B cell (primary cell): ENCODE measurements around the gene MTMR12.

- PRO-cap = no peak
- CAGE, long polyA plus RNA = no peak
Measured at GRCh38 chr5:18049318-18049549, 393.6 kb upstream of the H3Y1 start.

DNA sequence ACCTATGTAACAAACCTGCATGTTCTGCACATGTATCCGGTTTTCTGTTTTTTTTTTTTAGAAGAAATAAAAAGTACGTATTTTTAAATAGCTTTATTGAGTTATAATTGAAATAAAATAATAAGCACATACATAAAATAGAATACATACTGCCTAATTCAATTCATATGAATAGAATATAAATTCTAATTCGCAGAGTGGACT lies 469.7 kb upstream of the H3Y1 start:
- PRO-cap = no peak
- CAGE, long polyA plus RNA = no peak

GRCh38 chr5:18698500-18698935 lies 1042.9 kb upstream of the H3Y1 start:
- PRO-cap = unidirectional peak, minus-strand start at chr5:18698699
- CAGE, long polyA plus RNA = no peak

DNA sequence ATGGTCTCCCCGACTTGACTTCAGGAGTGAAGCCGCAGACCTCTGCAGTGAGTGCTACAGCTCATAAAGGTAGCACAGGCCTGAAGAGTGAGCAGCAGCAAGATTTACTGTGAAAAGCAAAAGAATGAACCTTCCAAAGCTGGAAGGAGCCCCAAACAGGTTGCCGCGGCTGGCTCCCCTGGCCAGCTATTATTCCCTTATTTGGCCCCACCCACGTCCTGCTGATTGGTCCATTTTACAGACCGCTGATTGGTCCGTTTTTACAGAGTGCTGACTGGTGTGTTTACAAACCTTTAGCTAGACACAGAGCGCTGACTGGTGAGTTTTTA lies 624.9 kb upstream of the CDH18 start:
- PRO-cap = no peak
- CAGE, long polyA plus RNA = no peak

DNA sequence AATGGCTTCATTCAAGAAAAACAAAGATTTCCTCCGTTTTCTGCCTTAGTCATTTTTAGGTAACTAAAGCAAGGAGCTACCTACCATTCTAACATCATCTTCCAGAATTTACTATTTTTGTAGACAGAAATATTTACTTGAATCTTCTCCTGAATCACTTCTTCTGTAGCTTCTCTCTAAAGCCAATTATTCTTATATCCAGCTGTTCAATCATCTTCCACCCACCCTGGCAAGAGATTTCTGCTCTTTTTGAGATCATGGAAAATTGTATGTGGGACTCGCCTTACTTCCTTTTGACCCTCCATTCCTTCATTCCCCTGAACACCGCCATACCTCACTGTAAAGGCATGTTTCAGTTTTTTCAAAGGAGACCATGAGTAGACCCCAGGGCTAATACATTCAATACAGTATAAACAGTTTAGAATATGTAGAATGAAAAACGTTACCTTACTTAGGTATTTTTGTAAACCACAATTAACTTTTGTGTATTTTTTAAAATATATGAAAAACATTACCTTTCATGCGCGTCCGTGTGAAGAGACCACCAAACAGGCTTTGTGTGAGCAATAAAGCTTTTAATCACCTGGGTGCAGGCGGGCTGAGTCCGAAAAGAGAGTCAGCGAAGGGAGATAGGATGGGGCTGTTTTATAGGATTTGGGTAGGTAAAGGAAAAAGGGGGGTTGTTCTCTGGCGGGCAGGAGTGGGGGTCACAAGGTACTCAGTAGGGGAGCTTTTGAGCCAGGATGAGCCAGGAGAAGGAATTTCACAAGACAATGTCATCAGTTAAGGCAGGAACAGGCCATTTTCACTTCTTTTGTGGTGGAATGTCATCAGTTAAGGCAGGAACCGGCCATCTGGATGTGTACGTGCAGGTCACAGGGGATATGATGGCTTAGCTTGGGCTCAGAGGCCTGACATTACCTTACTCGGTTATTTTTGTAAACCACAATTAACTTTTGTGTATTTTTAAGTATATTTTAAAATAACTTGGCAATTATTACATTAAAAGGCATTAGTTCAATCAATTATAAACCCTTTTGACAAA lies 800.8 kb upstream of the CDH10 start:
- PRO-cap = no peak
- CAGE, long polyA plus RNA = no peak

- PRO-cap = no peak
- CAGE, long polyA plus RNA = no peak
Measured at GRCh38 chr5:30100774-30101295, 1092.7 kb upstream of the CDH6 start.

- PRO-cap = no peak
- CAGE, long polyA plus RNA = no peak
Measured at GRCh38 chr5:31193944-31194146, 359 bp downstream of the CDH6 start.

DNA sequence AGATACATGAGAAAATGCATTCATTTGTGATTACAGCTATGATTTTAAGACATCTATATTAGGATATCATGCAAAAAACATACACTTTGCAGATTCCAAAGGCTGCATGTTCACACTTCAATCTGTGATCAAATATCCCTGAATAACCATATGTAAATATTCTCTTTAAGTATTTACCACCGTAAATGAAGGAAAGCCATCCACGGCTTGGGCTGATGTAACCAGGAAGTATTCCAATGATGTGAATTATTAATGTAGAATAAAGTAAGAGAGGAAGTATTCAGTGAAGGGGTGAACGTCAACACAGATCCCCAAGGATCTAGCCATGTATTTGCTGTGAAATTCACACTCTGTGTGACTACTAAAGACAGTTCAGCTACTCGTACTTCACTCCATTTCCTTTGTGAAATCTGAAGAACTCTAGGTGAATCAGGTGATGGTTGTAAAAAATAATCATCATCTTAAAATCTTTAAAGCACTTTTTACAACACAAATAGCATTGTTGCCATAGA lies 75.2 kb downstream of the CDH6 start:
- PRO-cap = no peak
- CAGE, long polyA plus RNA = no peak

DNA sequence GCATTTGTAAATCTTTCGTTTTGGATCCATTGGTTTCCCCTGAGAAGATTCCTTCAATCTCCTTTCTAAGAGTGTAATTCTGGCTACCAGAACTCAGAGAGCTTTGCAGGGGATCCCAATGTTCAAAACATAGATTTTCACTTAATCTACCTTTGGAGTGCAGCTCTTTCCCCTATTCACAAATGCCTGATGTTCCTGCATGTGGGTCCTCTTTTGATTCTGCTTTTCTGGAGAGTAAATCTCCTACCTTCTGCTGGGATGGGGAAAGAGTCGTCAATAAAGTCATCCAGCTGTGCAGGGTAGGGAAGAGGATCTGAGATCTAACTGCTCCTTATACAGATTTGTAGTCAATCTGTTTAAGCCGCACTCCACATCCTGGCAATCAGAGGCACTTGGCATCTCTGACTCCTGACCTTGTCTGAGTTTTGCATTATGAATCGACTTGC lies 142.5 kb downstream of the CDH6 start:
- PRO-cap = no peak
- CAGE, long polyA plus RNA = no peak

DNA sequence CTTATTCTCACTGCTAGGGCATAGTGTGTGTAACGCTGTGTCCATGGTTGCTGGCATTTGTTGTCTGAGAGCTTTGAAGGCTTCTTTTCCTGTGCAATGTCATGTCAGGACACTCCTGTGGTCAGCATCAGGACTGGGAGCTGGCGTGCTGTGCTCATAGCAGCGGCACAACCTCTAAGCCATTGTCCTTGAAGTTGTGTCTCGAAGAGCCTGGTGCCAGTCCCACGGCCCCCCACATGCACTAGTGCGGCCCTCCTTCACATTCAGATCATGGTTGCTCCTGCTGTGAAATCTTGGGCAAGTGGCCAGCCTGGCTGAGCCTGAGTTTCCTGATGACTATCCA lies 32.4 kb downstream of the PDZD2 start:
- PRO-cap = no peak
- CAGE, long polyA plus RNA = no peak

DNA sequence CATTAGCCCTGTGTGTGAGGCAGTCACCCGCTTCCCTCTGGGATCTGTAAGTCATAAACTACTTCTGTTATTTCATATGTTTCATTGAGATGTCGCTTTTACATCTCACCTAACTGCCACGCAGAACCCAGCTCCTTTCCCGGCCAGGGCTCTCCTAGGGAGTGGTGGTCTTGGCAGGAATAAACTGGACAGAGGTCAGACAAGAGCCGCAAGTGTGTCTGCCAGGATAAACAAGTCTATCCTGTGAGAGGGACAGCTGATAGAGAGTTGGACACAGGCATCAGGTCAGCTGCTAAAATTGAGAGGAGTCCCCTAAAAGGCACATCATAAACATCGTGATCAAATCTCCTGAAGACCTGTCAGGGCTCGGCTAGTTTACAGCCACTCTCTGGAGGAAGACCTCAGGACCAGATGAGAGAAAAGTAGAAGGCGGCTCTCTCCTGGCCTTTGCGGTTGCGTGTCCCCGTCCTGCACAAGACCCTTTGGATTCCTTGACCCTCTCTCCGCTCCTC lies 30.0 kb upstream of the GOLPH3 start:
- PRO-cap = no peak
- CAGE, long polyA plus RNA = no peak

GRCh38 chr5:32312418-32313229 lies at the start of gene MTMR12:
TSS of gene MTMR12 (minus strand) at chr5:32312939.
- PRO-cap = bidirectional peak, plus-strand start at chr5:32312762, minus-strand start at chr5:32312649; bidirectional peak, plus-strand start at chr5:32313315, minus-strand start at chr5:32312969
- CAGE, long polyA plus RNA = no peak

DNA sequence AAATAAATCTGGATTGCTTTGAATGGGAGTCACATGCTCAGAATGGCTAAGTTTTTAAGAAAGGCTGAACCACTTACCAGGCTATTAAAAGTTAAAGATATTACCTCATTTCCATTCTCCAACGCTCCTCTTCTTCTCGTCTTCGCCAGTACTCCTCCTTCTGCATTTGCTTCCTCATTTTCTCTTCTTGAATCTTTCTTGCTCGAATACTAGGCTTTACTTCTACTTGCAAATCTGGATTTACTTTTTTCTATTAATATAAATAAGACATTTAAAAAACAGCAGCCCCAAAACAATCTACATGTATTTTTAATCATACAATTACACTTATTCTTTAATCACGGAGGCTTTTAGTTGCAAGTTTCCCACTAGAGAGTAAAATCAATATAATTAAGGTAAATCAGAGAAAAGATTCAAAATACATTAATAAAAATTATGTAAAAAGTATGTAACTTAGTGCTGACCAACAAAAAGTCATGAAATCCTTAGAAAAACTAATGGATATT lies 49.4 kb downstream of the ZFR start:
- PRO-cap = no peak
- CAGE, long polyA plus RNA = no peak

DNA sequence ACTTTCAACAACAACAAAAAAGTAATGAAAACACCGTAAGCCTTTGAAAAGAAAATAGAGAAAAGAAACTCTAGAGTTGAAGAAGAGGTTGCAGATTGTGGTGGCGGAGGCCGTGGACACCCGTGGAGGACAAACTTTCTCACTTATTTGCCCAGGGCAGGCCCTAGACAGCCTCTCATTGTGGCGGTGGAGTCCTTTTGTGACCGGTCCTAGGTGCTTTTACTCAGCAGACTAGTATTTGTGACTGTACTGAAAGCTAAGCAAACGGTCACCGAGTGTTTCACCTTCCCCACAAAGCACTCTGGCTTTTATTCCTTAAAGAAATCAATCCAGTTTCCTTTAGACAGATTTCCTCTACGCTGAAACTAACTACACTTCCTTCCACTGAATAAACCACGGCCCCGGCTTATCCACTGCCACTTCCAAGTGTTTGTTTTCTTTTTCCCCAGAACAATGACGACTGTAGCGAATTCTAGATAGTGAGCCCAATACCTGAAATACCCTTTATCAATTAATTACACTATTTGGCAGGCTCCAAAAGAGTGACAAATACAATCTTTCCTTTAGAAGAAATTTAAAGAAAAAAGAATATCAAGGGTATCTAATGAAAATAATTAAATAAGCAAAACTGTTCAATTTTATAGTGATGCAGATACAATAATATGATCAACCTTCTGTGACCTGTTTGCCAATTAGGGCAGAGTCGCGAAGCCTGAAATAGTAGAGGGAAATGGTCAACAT lies 210.1 kb upstream of the TARS1 start:
- PRO-cap = no peak
- CAGE, long polyA plus RNA = no peak

GRCh38 chr5:33441505-33441951 lies 763 bp downstream of the TARS1 start:
- PRO-cap = no peak
- CAGE, long polyA plus RNA = no peak

DNA sequence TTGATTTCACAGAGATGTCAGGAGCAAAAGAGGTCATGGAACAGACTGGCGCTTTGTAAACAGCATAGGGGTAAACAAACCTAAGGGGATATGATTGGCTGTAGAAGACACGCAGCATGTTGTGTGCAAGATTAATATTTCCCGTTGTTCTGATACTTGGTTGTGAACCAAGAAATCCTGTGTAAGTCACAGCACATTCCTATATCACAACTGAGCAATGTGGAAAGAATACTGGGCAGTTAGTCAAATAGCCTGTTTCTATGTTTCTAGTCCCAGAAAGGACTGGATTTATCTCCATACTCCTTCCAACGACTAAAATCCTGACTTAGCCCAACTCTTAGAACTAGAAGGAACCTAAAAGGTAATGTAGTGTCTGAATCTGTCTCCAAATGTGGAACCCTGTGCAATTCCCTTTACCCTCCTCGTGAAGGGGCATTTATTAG lies 3.1 kb downstream of the ADAMTS12 start:
- PRO-cap = no peak
- CAGE, long polyA plus RNA = no peak

DNA sequence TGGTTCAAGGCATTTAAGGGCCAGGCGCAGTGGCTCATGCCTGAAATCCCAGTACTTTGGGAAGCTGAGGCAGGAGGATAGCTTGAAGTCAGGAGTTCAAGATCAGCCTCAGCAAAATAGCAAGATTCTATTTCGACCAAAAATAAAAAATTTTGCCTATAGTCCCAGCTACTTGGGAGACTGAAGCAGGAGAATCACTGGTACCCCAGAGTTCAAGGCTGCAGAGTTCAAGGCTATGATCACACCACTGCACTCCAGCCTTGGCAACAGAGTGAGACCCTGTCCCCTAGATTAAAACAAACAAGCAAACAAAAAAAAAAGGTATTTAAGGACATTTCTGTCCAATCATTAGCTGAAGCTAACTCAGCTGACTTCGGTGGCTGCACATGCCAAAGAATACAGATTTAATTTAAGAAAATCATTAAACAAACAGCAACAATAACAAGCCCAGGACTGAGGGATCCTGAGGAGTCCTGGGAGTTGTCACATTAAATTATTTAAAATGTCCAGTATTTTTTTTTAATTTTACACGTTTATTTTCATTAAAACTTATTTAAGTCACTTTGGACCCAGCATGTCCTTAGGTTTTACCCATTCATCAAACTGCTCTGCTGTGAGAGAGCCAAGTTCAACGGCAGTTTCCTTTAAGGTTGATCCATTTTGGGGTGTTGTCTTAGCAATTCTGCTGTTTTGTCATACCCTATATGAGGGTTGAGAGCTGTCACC lies 11.2 kb downstream of the AMACR start:
- PRO-cap = no peak
- CAGE, long polyA plus RNA = no peak

DNA sequence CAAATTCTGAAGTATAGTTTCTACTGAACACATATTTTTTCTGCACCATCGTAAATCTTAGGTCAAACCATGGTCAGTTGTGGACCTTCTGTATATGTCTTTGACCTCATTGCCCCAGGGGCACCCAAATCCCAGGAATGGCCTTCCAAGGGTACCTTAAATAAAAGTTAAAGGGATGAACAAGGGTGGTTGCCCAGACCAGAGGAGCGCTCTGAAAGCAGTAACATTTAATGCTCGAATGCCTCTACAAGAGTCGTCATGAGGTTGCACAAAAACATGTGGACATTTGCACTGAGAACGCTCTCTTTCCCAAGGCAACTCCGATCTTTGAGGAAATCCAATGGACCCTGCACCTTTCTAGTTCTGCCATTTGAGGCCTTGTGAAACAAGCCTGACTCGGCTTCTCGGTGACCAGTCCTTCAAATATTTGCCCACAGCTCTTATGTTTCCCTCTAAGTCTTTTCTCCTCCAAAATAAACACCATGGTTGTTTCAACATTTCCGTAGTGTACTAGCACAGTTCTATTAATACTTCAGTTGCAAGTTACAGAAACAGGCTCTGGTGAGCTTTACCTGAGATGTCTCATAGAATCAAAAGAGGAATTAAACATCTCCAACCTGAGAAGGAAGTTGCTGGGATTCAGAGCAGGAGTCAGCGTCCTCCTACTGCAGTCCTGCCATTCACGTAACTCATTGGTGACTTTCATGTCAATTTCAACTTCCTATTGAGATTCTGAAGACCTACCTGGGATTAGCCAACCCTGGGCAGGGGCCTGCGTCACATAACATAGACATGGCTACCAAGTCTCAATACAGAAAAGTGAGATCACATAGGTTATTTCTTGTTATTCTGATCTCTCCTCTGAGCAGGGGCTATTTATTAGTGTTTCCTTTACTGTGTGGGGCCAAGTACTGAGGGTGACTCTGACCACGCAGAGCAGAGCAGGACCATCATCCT lies 168.8 kb upstream of the RAI14 start:
- PRO-cap = no peak
- CAGE, long polyA plus RNA = no peak

GRCh38 chr5:34496608-34496812 lies 159.6 kb upstream of the RAI14 start:
- PRO-cap = no peak
- CAGE, long polyA plus RNA = no peak

GRCh38 chr5:35213616-35214678 lies 16.3 kb downstream of the PRLR start:
- PRO-cap = no peak
- CAGE, long polyA plus RNA = no peak